SK-MEL-5 (cell line): Measurements from ENCODE around the gene CBARP.

DNA sequence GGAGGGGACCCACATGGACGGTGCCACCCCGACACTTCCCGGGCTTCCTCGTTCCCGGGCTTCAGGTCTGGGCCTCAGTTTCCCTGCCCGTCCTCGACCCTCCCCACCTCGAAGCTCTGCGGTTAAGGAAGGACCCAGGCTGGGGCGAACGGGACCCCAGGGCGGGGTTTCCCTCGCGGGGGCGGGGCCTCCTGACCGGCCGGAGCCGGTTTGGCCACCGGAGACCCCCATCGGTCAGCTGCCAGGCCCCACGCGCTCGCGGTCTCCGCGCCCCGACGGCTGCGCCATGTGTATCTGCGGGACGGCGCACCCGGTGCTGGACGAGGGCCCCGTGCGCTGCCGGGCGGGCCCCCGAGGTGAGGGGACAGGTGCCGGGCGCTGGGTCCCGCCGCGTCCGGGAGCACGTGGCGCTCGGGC, 4.0 kb downstream of the ARHGAP45 start:
RAMPAGE:
- cytosol, long total RNA, result no peak
- long total RNA, result no peak
- nucleus, long total RNA, result no peak

GRCh38 chr19:1071420-1071829, 4.5 kb downstream of the ARHGAP45 start:
RAMPAGE:
- cytosol, long total RNA, result no peak
- long total RNA, result no peak
- nucleus, long total RNA, result no peak

DNA sequence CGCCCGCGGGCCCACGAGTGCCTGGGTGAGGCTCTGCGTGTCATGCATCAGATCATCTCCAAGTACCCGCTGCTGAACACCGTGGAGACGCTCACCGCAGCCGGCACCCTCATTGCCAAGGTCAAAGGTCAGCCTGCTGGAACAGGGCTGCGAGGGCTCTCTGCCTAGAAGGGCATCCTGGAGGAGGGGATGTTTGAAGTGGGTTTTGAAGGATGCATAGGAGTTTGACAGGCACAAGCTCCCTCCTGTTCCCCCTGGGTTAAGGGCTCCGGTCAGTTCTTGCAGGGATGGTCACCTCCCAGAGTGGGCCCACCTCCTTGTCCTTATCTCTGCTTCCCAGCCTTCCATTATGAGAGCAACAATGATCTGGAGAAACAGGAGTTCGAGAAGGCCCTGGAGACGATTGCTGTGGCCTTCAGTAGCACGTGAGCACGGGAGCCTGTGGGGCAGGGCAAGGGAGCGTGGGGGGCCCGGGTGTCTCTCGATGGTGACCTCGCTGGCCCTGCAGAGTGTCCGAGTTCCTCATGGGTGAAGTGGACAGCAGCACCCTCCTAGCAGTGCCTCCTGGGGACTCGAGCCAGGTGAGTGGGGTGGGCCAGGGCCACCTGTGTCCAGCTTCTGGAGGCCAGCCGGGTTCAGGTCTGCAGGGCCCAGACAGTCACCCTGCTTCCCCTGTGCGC, 6.3 kb downstream of the ARHGAP45 start:
RAMPAGE:
- cytosol, long total RNA, result no peak
- long total RNA, result no peak
- nucleus, long total RNA, result no peak

GRCh38 chr19:1102333-1102772, 1.4 kb upstream of the GPX4 start:
RAMPAGE:
- cytosol, long total RNA, result no peak
- long total RNA, result no peak
- nucleus, long total RNA, result no peak

GRCh38 chr19:1116917-1117631, 13.3 kb downstream of the GPX4 start:
RAMPAGE:
- cytosol, long total RNA, result no peak
- long total RNA, result no peak
- nucleus, long total RNA, result no peak

RAMPAGE:
- cytosol, long total RNA, result no peak
- long total RNA, result no peak
- nucleus, long total RNA, result no peak
These were observed 23.2 kb downstream of the SBNO2 start for GRCh38 chr19:1150785-1151335.

RAMPAGE:
- cytosol, long total RNA, result no peak
- long total RNA, result no peak
- nucleus, long total RNA, result no peak
These were observed 6.3 kb upstream of the SBNO2 start for GRCh38 chr19:1180152-1181014.

RAMPAGE:
- cytosol, long total RNA, result no peak
- long total RNA, result no peak
- nucleus, long total RNA, result no peak
These were observed 3.3 kb downstream of the STK11 start for GRCh38 chr19:1208825-1209267.

DNA sequence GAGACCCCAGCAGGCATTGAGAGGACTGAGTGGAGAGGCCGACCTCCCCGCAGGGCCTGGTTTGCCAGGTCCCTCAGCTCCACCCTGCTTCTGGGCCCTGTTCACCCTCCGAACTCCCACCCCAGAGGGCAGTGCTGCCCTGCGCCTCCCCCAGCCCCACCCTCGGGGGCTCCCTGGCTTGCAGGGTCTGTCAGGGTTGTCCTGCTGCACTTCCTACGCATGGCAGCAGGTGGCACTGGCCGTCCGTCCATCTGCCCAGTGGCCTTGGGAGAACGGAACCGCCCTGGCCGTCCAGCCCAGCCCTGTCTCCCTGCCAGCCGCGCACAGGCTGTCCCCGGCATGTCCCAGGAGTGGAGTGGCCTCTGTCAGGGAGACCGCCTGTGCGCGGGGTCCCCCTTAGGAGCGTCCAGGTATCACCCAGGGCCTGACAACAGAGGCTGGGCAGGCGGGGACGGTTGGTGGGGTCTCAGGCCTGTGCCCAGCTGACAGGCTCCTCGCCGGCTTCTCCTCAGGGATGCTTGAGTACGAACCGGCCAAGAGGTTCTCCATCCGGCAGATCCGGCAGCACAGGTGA, 15.9 kb downstream of the STK11 start:
RAMPAGE:
- cytosol, long total RNA, result no peak
- long total RNA, result no peak
- nucleus, long total RNA, result no peak

RAMPAGE:
- cytosol, long total RNA, result no peak
- long total RNA, result no peak
- nucleus, long total RNA, result no peak
These were observed 9.9 kb downstream of the CBARP start for GRCh38 chr19:1227634-1228634.

RAMPAGE:
- cytosol, long total RNA, result no peak
- long total RNA, result no peak
- nucleus, long total RNA, result no peak
These were observed at the start of gene CBARP for GRCh38 chr19:1237688-1238503. CBARP (minus strand) TSS chr19:1238005.

RAMPAGE:
- cytosol, long total RNA, result no peak
- long total RNA, result no peak
- nucleus, long total RNA, result no peak
These were observed 2.9 kb downstream of the MIDN start for GRCh38 chr19:1251354-1251695.

GRCh38 chr19:1258009-1258807, 9.8 kb downstream of the MIDN start:
RAMPAGE:
- cytosol, long total RNA, result no peak
- long total RNA, result no peak
- nucleus, long total RNA, result no peak

GRCh38 chr19:1267644-1268285, 1.4 kb upstream of the CIRBP start:
RAMPAGE:
- cytosol, long total RNA, result no peak
- long total RNA, result no peak
- nucleus, long total RNA, result no peak

DNA sequence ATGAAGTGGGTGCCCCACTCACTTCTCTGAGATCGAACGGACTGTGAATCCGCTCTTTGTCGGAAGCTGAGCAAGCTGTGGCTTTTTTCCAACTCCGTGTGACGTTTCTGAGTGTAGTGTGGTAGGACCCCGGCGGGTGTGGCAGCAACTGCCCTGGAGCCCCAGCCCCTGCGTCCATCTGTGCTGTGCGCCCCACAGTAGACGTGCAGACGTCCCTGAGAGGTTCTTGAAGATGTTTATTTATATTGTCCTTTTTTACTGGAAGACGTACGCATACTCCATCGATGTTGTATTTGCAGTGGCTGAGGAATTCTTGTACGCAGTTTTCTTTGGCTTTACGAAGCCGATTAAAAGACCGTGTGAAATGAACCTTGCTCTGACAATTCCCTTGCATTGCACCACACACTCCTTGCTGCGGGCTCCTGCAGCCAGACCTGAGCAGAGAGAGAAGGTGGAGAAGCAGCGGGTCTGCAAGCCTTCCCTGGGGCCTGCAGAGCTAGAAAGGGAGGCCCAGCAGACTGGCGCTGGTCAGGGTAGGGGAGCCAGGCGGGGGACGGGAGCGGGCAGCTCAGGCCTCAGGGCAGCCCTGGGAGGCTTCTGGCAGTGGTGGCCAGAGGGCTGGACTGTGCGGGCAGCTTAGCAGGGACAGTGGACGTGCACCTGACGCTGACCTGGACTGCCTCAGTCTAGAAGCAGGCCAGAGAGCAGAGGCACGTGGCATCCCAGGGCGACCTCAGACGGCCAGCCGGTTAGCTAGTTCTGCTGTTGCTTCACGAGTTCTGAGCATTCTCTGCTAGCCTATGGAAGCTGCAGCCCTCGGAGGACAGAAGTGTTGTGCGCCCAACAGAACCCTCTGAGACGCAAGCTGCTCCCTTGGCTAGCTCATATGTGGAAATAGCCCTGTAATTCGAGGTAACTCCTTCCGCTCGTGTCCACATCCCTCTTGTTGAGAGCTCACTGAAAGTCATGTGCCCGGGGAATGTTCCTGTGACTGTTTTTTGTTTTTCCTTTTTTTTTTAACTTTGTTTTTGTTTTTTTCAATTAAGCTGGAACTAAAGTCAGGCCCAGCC, 2.2 kb upstream of the FAM174C start:
RAMPAGE:
- cytosol, long total RNA, result no peak
- long total RNA, result no peak
- nucleus, long total RNA, result no peak

DNA sequence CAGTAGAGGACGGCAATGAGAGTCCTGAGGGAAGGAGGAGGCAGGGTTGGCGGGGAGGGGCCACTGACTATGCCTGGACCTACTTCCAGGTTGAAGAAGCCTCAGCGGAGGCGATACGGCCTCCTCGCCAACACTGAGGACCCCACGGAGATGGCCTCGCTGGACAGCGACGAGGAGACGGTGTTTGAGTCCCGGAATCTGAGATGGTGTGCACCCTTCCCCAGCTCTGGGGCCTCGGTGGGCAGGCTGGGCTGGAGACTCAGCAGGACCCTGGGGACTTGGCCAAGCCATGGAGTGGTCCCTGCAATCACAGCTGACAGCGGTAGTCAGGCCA, 1.7 kb downstream of the FAM174C start:
RAMPAGE:
- cytosol, long total RNA, result no peak
- long total RNA, result no peak
- nucleus, long total RNA, result no peak

GRCh38 chr19:1282660-1282866, 3.1 kb upstream of the EFNA2 start:
RAMPAGE:
- cytosol, long total RNA, result no peak
- long total RNA, result no peak
- nucleus, long total RNA, result no peak

DNA sequence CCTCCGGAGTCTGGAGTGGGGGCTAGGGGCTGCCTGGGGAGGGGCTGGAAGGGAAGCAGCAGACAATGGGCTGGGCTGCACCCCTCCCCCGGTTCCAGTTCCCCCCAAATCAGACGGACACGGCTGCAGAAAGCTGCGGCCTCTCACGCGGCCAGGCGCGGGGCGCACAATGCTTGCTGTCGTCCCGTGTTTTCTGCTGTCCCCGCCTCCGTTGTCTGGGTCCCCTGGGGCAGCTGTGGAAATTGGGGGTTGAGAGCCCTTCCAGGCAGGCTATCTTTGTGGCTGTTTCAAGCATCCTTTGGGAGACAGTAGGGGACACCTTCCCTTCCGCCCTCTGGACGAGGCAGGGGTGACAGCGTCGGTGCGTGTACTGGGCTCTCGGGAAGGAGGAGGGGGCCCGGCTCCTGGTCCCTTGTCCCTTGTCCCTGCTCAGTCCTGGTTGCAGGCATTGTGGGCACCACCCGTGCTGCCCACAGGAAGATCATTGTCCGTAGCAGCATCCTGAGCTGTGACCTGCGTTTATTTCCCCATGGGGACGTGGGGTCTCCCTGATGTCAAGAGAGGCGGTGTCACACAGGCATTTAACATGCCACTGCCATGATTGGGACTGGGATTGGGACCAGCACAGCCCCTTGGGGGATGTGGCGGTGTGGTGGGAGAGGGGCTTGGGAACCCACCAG, 23.1 kb upstream of the PWWP3A start:
RAMPAGE:
- cytosol, long total RNA, result no peak
- long total RNA, result no peak
- nucleus, long total RNA, result no peak

DNA sequence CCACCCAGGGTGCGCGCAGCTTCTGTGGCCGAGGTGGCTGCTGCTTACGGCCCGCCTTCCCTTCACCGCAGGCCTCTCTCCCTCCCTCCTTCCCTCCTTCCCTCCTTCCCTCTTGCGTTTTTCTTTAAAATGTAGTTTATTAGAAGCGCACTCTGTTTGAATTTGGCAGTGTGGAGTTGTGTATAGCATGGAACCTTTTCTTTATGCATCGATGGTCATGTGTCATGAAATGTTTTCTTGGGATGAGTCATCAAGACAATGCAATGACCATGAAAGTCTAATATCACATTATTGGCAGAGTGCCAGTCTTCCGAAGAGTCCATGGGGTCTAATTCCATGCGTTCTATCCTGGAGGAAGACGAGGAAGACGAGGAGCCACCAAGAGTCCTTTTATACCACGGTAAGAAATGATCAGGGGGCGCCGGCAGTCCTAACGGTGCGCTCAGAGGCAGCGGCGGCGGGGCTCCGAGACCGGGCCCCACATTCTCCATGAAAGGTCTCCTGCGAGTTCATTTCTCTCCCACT, 7.3 kb downstream of the PWWP3A start:
RAMPAGE:
- cytosol, long total RNA, result no peak
- long total RNA, result no peak
- nucleus, long total RNA, result no peak

DNA sequence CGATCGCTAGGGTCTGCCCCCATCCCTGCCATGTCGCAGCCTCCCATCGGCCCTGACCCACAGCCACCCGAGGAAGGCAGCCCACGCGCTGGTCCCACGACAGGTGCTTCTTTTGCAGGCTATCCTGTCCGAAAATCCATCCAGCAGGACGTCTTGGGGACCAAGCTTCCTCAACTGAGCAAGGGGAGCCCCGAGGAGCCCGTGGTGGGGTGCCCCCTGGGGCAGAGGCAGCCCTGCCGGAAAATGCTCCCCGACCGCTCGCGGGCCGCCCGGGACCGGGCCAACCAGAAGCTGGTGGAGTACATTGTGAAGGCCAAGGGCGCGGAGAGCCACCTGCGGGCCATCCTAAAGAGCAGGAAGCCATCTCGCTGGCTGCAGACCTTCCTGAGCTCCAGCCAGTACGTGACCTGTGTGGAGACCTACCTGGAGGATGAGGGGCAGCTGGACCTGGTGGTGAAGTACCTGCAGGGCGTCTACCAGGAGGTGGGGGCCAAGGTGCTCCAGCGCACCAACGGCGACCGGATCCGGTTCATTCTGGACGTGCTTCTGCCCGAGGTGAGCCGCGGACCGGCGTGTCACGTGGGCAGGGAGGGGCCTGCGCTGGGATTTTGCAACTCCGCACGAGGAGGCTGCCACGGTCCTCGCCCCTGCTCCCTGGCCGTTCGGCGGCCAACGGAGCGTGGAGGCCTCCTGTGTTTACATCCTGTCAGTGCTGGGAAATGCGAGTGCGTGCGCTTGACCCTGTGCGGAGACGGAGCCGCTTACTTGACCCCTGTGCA, 13.0 kb upstream of the NDUFS7 start:
RAMPAGE:
- cytosol, long total RNA, result no peak
- long total RNA, result no peak
- nucleus, long total RNA, result no peak